ENCODE measurements around the genes LBH and LCLAT1.

DNA sequence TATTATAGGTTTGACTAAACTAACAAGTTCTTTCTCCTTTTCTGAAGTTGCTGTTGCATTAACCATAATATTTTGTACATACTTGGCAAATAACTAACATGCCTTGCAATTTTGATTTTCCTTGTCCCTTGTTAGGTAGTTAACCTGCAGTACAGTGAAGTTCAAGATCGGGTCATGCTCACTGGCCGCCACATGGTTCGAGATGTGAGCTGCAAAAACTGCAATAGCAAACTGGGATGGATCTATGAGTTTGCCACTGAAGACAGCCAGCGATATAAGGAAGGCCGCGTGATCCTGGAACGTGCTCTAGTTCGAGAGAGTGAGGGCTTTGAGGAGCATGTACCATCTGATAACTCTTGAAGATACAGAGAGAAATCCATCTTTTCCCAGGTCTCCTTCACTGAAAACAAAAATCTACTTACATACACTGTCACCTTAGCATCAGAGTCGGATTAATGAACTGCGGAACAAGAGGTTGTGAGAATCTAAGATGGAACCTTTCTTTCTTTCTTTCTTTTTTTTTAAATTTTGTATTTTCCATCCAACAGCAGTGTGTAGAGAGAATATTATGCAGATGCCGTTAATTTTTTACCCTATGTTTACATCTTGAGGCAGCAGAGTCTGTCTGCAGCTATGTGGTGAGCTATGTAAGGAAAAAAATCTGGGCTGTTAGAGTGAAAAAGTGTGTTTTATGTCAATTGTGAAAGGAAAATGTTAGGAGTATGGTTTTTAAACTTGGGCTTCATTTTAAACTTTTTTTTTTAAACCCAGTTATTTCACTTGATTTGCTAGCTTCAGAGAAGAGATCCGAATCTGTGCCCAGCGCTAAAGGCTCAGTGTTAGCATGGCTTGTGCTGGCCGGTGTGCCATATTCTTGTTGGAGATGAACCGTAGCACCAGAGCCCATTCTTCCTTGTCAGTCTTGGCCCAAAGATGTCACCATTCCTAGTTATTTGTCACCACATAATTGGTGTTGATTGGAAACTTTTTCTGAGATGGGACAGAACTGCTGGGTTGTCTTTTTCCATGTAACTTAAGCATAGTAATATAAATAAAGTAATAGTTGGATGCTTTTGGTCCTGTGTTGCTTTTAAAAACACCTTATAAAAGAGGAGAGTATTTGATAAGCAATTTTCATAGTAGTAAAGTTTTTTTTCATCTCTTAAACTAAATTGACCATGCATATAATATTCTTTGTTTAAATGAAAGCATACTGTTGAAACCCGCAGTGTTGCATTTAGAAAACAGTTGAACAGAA, 12.1 kb downstream of the YPEL5 start:
- PRO-cap, result no peak
- RAMPAGE, long total RNA, 4 experiments, result no peak in any of the 4 experiments

GRCh38 chr2:30231474-30231611, at the start of gene LBH:
Gene LBH, plus strand, starts transcription at chr2:30231534.
- PRO-cap, result bidirectional peak, plus-strand start at chr2:30231534, minus-strand start at chr2:30231398
- RAMPAGE, long total RNA, 4 experiments, result start-site peak on the plus strand in 4 of 4 experiments, at chr2:30231531-30231539 at its widest, 23 to 150 reads per replicate

DNA sequence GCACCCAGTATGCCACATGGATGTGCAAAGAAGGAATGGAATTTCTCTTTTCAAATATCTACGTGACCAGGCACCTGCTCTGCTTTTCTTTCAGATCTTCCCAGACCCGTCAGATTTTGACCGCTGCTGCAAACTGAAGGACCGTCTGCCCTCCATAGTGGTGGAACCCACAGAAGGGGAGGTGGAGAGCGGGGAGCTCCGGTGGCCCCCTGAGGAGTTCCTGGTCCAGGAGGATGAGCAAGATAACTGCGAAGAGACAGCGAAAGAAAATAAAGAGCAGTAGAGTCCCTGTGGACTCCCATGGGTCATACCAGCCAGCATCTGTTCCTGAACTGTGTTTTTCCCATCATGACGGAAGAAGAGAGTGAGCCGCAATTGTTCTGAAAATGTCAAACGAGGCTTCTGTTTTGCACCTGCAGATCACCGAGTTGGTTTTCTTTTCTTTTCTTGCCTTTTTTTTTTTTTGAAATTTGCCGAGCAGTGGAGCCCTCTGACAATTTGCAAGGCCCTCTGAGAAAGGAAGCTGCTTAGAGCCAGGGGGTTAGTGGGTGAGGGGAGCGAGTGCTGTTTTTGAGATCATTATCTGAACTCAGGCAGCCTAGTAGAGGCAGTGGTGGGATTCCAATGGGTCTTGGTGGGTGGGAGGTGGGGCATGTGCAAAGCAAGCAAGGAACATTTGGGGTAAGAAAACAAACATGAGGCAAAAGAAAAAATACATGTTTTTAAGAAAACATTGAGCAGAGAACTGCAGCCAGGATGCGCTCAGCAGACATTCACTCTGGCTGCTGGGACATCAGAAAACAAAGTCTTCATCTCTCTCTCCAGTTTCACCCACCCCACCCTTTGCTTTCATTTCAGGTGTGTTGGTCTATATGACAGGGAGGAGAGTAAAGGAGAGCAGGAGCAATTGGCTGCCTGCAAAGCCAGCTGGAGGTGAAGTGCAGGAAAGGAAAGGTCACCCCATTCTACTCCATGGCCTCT, 26.3 kb downstream of the LBH start:
- PRO-cap, result no peak
- RAMPAGE, long total RNA, 4 experiments, result start-site peak on the plus strand in 1 of 4 experiments, centred at position 97 of the sequence, 5 reads per replicate

DNA sequence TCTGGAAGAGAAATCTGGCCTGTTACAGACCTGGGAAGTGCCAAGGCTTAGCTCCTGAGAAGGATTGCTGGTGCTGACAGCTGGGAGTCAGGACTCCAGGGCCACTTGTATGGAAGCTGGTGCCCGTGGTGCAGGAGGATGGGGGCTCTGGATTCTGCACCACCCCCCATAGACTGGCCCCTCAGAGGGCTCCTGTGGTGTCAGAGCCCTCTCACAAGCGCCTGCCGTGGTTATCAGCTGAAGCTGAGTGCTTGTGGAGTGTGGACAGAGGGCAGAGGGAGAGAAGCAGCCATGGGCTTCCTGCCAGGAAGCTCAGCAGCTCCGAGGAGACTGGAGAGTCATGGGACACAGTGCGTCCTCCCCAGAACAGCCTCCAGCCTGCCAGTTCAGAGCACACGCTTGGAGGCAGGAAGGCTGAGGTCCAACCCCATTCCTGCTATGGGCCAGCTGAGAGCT, 87.2 kb upstream of the LCLAT1 start:
- PRO-cap, result no peak
- RAMPAGE, long total RNA, 4 experiments, result no peak in any of the 4 experiments

DNA sequence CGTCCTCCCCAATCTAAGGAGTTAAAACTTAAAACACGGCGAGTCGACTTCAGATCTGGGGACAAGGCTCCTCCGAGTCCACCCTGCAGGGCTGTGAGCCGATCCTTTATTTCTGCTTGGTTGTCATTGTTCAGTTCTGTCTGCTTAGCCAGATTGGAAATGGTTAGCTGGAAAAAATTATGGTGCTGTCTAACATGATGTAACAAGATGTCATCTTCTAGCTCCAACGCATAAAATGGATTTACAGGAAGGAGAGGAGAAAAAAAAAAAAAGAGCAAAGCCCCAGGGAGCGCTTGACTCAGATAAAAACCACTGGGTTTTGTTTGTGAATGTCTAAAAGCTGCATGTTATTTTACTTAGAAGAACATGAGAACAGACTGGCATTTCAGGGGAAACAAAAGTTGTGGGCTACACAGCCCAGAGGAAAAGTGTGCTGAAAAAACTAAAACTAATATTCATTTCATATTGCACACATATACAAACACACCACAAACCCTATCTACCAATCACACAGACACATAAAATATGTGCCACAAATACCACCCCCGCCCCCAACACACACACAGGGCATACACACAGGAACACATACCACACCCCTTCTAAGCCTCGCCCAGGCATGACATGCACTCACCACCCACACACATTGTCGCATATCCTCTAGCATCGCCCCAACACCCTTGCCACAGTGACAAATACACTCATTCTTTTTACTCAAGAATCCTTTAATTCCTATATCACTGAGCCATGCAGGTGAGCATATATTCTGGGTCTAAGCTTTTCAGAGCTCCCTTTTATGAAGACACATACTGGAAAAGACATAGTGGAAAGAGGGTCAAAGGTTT, 24.8 kb upstream of the LCLAT1 start:
- PRO-cap, result no peak
- RAMPAGE, long total RNA, 4 experiments, result no peak in any of the 4 experiments

DNA sequence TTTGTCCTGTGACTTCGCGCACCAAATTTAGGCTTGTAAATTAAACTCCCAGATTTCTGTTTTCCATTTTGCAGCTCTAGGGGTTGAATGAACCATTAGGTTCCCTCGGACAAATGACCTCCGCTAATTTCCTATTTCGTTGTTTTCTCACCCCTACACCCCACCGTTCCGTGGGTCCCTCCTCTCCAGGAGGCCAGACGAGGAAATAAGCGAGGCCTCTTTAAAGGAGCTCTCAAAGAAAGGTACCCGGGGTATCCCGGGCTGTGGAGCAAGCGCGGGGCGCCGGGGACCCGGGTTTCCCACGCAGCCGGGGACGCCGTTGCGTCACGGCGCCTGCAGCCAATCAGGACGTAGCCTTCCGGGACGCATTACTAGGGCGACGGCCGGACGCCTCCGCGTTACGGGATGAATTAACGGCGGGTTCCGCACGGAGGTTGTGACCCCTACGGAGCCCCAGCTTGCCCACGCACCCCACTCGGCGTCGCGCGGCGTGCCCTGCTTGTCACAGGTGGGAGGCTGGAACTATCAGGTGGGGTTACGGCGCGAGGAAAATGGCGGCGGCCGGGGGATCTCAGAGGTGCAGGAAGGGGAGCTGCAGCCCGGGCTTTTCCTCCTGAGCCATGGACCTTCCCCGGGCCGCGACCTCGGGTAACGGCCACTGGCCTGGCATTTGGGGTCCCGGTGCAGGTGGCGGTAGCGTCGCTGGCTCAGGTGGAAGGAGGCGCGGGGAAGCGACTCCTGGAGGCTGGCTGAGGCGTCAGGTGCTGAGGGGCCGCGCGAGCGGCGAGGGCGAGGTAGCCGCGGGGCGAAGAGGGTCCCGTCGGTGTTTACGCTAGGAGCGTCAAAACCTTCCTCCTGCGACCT, at the start of gene LCLAT1:
LCLAT1 (plus strand) TSS at position 371 of the 864 bp plus-strand sequence.
- PRO-cap, result bidirectional peak, plus-strand start at position 374 of the sequence, minus-strand start at position 315 of the sequence
- RAMPAGE, long total RNA, 4 experiments, result start-site peak on the plus strand in 3 of 4 experiments, centred at positions 380 to 395 of the sequence, 19 to 175 reads per replicate

- PRO-cap, result no peak
- RAMPAGE, long total RNA, 4 experiments, result no peak in any of the 4 experiments
Observed at GRCh38 chr2:30511250-30511594, 64.2 kb downstream of the LCLAT1 start.

DNA sequence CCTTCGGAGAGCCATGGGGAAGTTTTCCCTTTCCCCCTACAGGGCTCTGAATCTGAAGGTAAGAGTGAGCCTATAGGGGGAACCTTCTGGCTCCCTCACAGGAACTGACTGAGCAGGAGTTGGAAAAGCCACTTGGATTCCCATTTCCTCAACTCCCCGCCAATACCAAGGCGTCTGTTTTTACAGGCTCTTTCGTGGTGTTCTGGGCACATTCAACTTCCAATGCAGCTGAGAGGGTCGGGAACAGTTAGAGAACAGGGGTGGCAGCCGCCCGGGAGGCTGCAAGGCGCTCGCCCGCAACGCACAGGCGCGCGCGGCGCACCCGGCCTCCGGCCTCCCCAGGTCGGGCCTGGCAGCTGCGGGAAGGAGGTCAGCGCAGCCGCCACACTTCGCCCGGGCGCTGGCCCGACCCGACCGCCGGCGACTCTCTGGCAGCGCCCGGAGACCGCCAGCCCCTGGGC, 1.0 kb downstream of the GALNT14 start:
- PRO-cap, result no peak
- RAMPAGE, long total RNA, 4 experiments, result no peak in any of the 4 experiments

GRCh38 chr2:31578154-31578924, 2.4 kb downstream of the SRD5A2 start:
- PRO-cap, result no peak
- RAMPAGE, long total RNA, 4 experiments, result no peak in any of the 4 experiments

- PRO-cap, result no peak
- RAMPAGE, long total RNA, 4 experiments, result no peak in any of the 4 experiments
Observed at GRCh38 chr2:31703102-31703839, 122.5 kb upstream of the SRD5A2 start.

DNA sequence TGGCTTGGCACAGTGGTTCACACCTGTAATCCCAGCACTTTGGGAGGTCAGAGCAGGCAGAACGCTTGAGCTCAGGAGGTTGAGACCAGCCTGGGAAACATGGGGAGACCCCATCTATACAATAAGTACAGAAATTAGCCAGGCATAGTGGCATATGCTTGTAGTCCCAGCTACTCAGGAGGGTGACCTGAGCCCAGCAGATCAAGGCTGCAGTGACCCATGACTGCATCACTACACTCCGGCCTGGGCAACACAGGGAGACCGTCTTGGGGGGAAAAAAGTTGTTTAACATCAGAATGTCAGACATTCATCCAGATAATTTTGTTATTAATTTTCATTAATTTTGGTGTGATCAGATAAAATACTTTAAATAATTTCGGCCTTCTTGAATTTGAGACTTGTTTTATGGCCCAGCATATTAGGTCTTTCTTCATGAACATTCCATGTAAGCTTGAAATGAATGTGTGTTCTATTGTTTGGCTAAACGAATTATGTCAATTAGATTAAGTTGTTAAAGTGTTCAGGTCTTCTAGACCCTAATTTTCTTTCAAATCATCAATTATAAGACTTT, 161.4 kb downstream of the MEMO1 start:
- PRO-cap, result no peak
- RAMPAGE, long total RNA, 4 experiments, result no peak in any of the 4 experiments

GRCh38 chr2:31930211-31930644, 80.6 kb downstream of the MEMO1 start:
- PRO-cap, result no peak
- RAMPAGE, long total RNA, 4 experiments, result start-site peak on the minus strand in 1 of 4 experiments, at chr2:31930533-31930579 at its widest, 16 reads per replicate

- PRO-cap, result unidirectional peak, minus-strand start at chr2:32064610
- RAMPAGE, long total RNA, 4 experiments, result no peak in any of the 4 experiments
Observed at GRCh38 chr2:32064378-32064878, 1.1 kb downstream of the SPAST start.

GRCh38 chr2:32197616-32198040, 32.0 kb downstream of the SLC30A6 start:
- PRO-cap, result no peak
- RAMPAGE, long total RNA, 4 experiments, result no peak in any of the 4 experiments

DNA sequence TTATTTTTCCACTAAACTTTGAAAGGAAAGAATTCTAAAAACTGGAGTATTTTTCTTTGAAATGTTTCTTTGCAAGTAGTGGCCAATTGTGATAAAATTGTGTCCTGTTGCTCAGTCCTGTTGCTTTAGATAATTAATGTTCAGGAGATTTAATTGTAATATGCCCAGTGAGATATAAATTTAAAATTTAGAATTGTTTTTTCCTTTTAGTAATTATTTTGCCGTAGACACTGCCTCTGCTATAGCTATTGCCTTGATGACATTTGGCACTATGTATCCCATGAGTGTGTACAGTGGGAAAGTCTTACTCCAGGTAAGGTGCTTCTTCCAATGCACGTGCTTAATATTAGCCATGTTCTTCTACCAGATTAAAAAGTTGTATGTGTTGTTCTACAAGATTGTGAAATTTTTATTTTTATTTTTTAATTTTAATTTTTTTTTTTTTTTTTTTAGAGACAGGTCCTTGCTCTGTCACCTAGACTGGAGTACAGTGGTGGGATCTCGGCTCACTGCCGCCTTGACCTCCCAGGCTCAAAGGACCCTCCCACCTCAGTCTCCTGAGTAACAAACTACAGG, 38.8 kb downstream of the SLC30A6 start:
- PRO-cap, result no peak
- RAMPAGE, long total RNA, 4 experiments, result start-site peak on the plus strand in 1 of 4 experiments, centred at position 372 of the sequence, 10 reads per replicate

GRCh38 chr2:32219923-32220590, 44.6 kb downstream of the NLRC4 start:
- PRO-cap, result no peak
- RAMPAGE, long total RNA, 4 experiments, result no peak in any of the 4 experiments

DNA sequence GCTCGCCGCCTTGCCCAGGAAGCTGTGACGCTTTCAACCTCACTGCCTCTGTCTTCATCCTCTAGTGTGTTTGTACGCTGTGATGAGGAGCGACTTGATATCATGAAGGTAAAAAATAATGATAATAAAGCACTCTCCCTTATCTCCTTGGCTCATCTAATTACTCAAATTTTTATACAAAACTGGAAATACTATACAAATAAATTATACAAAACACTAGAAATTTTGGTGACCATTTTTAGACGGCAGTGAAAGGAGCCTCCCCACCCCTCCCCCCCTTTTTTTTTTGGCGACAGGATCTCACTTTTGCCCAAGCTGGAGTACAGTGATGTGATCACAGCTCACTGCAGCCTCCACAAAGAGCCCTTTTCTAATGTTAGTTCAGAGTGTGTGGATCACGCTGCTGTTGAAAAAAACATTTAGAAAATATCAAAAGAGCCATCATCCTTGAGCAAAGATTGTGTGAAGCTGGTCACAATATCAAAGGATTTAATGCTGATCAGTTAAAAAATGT, 29.9 kb upstream of the TTC27 start:
- PRO-cap, result no peak
- RAMPAGE, long total RNA, 4 experiments, result no peak in any of the 4 experiments

GRCh38 chr2:32617780-32618351, 10.0 kb upstream of the TTC27 start:
- PRO-cap, result no peak
- RAMPAGE, long total RNA, 4 experiments, result start-site peak on the plus strand in 1 of 4 experiments, at chr2:32617624-32618390 at its widest, 10 reads per replicate

DNA sequence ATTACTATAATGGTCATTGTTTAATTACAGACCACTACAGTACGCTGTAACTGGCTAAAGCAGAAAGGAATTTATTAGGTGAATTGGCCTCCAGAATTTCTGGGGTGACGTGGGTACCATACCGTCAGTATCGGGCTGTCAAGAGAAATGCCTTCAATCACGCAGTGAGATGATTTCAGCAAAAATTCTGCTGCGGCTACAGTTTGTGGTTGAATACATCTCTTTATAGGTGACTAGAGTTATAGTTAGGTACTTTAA, 128.2 kb downstream of the TTC27 start:
- PRO-cap, result no peak
- RAMPAGE, long total RNA, 4 experiments, result no peak in any of the 4 experiments

DNA sequence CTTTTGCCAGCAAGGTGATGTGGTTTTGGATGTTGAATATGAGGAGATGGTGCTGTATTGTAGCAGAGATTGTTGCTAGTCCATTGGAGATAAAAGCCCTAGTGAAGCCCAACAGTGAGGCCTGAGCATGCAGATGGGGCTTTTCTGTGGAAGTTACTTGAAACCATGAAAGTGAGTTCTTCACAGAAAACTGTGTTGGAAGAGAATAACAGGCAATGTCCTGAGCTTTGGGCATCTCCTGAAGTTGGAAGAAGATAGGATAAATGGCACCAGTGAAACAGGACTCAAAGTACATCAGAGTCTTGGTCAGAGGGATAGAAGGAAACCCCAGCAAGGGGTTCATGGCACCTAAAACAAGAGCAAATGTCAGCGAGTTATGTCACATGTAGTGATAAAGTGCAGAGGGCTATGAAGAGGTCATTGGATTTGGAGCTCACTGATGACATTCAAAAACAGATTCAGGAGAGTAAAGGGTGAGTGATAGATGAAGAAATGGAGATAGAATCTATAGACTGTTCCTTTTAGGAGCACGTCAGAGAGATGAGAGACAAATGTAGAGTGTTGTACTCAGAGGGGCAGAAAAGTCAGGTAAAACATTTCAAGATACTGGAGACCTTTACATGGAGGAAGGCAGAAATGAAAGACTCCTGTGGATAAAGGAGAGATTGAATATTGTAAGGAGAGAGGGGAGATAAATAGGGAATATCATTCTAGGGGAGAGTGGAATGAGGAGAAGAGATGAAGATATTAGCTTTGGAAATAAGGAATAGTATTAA, 141.3 kb downstream of the TTC27 start:
- PRO-cap, result no peak
- RAMPAGE, long total RNA, 4 experiments, result start-site peak on the plus strand in 1 of 4 experiments, centred at position 341 of the sequence, 5 reads per replicate